CD14-positive monocyte (primary cell): ENCODE measurements around the genes MLXIPL and CLDN4.

GRCh38 chr7:73470108-73470617 lies 36.6 kb downstream of the FZD9 start:
- CAGE, long polyA plus RNA: no peak

- CAGE, long polyA plus RNA: no peak
Observed at GRCh38 chr7:73622828-73623900, 1.2 kb downstream of the MLXIPL start.

GRCh38 chr7:73623961-73624804 lies at the start of gene MLXIPL:
Gene MLXIPL (minus strand): TSS chr7:73624522.
- CAGE, long polyA plus RNA: no peak

DNA sequence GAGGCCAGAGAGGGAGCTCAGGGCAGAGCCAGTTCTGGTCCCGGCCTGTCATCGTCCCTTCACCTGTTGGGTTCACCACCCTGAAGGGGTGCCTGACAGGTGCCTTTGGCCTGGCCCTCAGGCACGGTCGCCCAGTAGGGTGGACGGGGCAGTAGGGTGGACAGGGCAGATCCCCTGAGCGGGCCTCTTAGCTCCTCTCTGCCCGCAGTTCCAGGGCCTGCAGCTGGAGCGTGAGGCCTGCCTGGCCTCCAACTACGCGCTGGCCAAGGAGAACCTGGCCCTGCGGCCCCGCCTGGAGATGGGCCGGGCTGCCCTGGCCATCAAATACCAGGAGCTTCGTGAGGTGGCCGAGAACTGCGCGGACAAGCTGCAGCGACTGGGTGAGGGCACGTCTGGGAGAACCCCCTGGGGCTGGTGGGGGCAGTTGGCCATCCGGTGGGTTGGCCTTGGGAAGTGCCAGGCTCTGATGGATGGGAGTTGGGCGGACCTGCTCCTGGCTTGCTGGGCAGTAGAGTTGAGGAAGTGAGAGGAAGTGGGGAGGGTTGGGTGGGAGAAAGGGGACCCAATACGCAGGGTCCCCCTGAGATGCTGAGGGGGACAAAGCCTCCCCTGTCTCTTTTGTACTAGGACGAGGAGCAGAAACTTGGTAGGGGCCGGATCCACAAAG lies 1.7 kb downstream of the VPS37D start:
- CAGE, long polyA plus RNA: no peak

DNA sequence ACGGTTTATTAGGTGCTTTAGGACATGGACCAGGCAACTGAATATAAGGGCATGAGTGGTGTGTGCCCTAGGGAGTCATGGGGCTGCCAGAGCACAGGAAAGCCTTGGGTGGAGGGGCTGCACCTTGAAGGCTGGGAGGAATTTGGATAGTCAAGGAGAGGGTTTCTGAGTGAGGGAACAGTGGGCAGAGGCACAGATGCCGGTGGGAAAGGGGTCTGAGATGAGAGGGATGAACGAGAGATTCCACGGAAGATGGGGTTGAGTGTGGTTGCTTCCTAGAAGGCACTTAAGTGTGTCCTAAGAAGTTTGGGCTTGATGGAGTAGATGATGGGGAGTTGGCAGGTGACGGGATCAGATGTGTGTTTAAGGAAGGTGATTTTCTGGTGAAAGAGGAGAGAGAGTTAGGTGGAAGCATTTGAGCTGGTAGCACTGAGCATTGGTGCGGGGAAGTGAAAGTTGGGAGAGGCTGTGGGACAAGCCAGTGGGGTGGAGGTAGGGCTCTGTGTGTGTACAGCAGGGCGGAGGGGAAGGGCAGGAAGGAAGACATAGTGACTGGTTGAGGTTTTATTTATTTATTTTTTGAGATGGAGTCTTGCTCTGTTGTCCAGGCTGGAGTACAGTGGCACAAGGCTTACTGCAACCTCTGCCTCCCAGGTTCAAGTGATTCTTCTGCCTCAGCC lies 6.2 kb downstream of the BUD23 start:
- CAGE, long polyA plus RNA: no peak

DNA sequence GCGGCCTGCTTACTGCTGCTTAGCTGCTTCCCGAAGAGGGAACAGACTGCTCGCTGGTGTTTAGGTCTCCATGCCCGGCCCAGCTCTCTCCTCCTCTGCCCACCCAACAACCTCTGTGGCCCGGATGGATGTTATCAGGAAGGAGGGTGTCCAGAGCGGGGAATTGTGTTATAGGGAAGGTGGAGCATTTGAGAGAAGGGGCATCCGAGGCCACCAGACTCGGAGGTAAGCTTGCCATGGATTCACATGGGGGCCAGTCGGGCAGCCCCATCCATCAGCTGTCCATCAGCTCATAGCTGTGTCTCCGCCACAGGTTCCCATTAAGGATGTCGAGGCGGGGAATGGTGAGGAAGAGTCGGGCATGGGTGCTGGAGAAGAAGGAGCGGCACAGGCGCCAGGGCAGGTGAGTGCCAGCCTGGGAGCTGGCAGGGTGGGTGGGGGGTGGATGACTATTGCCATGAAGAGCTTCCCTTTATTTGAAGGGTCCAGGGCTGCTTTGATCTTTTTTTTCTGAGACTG lies 14.0 kb downstream of the BUD23 start:
- CAGE, long polyA plus RNA: no peak

DNA sequence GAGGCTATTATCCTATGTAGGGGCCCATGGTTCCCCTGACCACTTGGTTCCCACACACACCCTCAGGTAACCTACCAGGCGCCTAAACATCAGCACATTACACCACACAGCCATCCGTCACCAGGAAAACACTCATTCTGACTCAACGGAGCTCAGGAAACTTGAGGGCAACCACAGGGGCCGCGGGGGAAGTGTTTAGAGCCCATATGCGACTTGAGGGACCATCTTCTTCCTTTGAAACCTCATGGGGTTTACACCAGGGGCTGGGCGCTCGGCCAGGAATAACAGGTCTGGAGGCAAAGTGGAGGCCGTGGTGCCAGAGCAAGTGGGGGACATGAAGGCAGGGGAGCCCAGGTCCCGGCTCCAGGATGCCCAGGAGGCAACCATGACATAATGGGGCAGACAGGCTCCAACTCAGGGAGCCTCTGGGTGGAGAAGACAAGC lies 1.5 kb downstream of the STX1A start:
- CAGE, long polyA plus RNA: no peak

DNA sequence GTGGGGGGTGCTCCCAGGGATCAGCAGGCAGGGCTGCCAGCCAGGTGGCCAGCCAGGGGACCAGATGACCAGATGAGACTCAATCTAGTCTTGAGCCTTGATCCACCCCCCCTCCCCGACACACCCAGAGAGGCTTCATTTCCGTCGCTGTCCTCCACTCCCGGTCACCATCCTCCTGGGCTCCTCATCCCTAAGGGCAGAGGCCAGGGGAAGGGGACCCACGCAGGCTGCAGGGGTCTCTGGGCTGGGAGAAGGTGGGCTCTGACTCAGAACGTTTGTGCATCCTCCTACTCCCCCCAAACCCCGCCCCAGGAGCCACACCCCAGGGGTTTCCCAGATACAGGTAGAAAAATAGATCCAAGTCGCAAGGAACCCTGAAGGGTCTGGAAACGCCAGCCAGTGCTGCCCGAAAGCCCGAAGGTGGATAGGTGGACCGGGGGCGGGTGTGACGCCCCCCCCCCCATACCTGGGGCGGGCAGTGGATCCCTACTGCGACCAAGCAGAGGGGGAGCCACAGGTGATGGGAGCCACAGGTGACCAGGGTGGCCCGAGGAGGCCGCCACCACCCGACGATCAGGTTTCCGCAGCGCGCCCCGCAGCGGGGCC lies 855 bp downstream of the STX1A start:
- CAGE, long polyA plus RNA: no peak

DNA sequence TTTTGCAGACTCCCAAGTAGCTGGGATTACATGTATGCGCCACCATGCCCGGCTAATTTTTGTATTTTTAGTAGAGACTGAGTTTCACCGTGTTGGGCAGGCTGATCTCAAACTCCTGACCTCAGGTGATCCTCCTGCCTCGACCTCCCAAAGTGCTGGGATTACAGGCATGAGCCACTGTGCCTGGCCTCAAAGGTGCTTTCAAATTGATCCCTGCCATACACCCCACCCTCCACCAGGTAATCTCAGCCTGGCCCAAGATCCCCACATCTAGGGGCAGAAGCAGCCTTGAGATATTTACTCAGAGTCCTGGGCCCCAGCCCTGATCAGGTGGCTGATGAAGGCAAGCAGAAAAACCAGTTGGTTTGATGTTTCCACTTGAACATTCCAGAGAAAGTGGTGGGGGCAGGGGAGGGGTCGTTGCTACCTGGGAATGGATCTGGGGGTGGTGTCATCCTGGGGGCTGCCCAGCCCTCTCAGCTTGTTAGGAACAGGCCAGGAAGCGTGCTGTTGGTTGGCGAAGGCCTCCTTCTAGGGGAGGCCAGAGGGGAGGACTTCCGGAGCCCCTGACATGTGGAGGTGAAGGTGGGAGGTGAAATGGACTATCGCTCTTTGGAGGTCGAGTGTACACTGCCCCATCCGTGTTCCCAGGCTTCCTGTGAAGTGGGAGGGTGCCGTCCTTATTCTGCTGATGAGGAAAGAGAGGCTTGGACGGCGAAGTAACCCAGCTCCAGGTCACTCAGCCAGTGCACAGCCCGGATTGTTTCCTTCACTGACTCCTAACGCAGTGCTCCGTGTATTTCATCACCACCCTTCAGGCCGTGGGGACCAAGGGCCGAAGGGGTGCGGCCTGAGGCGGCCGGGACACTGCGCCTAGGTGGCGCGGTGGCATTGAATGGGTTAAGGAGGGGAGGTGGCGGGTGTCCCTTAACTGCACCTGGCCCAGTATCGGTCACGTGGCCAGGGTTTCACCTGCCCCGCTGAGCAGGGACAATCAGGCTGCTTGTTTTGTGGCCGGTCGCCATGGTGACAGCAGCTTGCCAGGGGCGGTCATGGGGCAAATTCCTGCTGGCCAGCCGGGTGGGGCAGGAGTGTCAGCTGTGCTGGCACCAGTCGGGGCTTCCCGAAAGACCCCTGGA lies 3.9 kb upstream of the ABHD11 start:
- CAGE, long polyA plus RNA: no peak

- CAGE, long polyA plus RNA: no peak
Observed at GRCh38 chr7:73766660-73767350, 3.3 kb downstream of the CLDN3 start.

DNA sequence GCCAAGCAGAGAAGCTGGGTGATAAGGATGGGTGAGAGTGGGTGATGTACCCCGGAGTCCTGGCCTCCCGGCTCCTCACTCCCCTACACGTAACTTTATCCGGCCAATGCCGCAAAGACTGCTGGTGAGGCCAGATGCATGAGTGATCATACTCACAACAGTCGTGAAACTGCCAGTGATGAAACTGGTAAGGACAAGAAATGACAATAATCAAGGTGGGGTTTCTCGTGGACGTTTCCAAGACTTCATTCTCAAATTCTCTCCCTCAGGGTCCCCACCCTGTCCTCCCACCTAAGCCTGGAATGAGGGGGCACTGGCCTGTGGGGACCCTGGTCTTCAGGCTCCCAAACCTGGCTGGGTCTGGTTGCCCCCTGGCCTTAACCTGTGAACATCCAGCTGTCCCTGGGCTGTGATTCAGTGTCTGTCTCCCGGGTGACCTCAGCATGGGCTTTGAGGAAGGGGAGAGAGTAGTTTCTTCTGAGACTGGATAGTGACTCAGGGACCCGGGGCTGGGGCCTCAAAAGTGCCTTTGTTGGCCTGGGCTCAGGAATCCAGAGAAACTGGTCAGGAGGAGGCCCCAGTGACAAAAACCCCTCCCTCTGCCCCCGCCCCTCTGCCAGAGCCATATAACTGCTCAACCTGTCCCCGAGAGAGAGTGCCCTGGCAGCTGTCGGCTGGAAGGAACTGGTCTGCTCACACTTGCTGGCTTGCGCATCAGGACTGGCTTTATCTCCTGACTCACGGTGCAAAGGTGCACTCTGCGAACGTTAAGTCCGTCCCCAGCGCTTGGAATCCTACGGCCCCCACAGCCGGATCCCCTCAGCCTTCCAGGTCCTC lies at the start of gene CLDN4:
Gene CLDN4, plus strand, starts transcription at position 653 of the 837 bp plus-strand sequence.
- CAGE, long polyA plus RNA: no peak

DNA sequence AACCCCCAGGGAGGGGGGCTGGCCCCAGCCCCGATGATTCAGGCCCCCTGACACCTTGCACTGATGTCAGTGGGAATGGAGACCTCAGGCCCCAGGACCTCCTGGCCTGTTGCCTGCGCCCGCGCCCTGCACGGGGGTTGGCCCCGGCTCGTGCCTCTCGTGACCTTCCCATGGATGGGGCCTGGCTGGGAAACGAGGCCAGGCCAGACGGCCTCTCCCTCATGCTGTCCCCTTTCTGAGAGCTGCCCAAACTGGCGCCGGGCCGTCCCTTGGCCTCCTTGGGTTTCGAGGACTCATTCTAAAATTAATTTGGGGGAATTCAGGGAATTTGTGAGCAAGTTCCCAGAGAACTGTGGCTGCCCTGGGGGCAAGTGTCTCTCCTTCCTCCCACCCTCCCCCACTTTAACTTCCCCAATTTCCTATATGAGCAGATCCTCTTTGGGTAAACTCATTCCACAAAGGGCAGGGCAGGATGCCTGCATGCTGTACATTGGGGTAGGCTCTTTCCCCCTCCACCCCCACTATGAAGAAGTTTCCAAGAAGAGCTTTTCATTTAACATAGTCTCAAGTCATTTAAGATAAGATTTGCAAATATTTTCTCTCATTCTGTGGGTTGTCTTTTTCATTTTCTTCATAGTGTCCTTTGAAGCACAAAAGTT lies 34.3 kb downstream of the TMEM270 start:
- CAGE, long polyA plus RNA: no peak

GRCh38 chr7:73907010-73907374 lies 46.0 kb downstream of the TMEM270 start:
- CAGE, long polyA plus RNA: no peak

GRCh38 chr7:74032922-74033995 lies 5.3 kb downstream of the ELN start:
- CAGE, long polyA plus RNA: no peak

GRCh38 chr7:74035155-74035577 lies 7.2 kb downstream of the ELN start:
- CAGE, long polyA plus RNA: no peak

- CAGE, long polyA plus RNA: no peak
Observed at GRCh38 chr7:74178395-74178935, 4.3 kb downstream of the EIF4H start.

DNA sequence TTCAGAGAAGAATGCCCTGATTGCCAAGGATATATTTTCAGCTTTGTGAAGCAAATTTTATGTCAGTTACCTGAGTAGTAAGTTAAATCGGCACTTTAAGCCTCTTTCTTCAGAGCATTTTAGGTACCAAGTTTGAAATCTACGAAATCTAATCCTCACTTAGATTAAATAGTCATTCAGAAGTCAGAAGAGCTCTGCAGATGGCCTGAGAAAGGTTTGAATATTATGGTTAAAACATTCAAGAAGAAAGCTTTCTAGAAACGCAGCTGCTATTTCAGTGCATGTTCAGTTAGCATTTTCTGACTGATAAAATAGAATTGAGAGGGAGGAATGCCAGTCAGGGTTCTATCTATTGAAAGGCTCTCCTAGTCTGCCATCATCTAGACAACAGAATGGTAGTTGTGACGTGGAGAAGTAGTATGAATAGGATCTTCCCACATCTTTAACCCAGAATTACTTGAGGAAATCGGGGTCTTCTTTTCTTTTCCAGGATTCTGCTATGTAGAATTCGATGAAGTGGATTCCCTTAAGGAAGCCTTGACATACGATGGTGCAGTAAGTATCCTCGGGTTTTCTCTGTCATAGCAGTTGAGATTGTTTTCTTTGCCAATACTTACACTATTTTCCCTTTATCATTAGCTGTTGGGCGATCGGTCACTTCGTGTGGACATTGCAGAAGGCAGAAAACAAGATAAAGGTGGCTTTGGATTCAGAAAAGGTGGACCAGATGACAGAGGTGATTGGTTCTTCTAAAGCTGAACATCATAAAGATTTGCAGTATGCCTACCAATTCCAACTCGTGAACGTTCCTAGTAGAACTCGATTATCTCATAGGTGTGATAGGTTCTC lies 15.3 kb downstream of the EIF4H start:
- CAGE, long polyA plus RNA: no peak

GRCh38 chr7:74190900-74191381 lies 16.8 kb downstream of the EIF4H start:
- CAGE, long polyA plus RNA: no peak

DNA sequence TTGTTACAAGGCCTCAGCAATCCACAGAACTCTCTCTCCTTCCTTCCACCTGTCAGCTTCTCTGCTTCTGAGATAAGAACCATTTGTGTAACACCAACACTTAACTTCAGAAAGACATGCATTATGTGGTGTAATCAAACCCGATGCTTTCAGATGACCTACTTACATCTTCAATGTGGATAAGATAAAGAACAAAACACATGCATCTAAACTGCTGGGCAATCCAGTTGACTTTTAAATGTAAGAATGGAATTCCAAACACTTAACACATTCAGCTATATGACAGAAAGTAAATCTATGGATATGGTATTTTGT lies 13.1 kb upstream of the LAT2 start:
- CAGE, long polyA plus RNA: no peak

GRCh38 chr7:74222945-74224028 lies 13.5 kb downstream of the LAT2 start:
- CAGE, long polyA plus RNA: no peak